HT-29 (cell line): Measurements from ENCODE around the genes FOXK1 and DAGLB.

DNA sequence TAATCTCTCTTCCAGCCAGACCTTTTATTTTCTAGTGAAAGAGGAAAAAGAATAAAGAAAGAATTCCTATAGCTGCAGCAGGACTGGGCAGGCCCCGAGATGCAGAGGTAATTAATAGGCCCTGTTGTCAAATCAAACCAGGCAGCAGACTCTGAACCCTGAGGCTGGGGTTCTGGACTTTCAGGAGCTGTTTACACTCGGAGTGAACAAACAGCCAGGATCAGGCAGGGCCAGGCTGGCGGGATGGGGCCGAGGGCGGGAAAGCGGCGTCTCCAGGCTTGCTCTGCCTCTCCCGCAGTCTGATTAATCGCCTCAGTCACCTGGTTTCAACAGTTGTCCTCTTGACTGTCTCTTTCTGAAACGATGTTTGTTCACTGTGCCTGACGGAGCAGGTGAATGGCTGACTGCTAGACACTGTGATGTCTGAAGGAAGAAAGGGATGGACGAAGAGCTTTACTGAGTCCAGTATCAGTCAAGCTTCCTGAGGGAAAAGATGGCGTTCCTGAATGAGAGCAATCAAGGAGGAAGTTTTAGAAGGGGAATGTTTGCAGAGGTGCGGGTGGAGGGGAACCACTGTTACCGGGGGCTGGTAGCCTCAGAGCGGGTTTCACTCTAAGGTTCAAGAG lies 675.3 kb upstream of the FOXK1 start:
- RAMPAGE, long total RNA = no peak

- RAMPAGE, long total RNA = no peak
These were observed 545.8 kb upstream of the FOXK1 start for GRCh38 chr7:4135876-4137023.

DNA sequence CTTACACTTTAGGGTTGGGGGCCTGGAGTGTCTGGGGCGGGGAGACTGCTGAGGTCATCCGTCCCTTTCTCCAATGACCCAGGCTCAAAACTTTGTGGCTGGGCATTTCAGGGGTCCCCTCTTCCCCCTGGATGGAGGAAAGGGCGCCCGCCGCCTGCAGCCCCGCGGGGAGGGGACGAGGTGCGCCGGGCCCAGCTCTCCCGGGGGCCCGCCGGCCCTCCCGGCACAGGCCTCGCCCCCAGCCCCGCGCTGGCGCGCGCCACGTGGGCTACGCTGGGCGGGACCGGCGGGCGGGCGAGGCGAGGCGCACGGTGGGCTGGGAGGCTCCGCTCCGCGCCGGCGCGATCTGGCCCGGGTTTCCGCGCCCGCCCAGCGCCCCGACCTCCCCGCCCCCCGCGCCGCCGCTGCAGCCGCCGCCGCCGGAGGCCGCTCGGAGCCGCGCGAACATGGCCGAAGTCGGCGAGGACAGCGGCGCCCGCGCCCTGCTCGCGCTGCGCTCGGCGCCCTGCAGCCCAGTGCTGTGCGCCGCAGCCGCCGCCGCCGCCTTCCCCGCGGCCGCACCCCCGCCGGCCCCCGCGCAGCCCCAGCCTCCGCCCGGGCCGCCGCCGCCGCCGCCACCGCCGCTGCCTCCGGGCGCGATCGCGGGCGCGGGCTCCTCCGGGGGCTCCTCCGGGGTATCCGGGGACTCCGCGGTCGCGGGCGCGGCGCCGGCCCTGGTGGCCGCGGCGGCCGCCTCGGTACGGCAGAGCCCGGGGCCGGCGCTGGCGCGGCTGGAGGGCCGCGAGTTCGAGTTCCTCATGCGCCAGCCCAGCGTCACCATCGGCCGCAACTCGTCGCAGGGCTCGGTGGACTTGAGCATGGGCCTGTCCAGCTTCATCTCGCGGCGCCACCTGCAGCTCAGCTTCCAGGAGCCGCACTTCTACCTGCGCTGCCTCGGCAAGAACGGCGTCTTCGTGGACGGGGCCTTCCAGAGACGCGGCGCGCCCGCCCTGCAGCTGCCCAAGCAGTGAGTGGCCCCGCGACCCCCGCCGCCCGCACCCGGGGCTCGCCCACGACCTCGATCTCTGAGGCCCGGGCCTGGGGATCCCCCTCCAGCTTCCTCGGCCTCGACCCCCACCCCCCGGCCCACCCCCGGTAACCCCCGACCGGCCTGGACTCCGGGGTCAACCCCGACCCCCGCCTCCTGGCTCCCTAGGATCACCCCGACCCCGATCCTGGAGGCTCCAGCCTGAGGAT lies at the start of gene FOXK1:
Gene FOXK1 (plus strand): TSS at position 433 of the 1,236 bp plus-strand sequence.
- RAMPAGE, long total RNA = no peak

DNA sequence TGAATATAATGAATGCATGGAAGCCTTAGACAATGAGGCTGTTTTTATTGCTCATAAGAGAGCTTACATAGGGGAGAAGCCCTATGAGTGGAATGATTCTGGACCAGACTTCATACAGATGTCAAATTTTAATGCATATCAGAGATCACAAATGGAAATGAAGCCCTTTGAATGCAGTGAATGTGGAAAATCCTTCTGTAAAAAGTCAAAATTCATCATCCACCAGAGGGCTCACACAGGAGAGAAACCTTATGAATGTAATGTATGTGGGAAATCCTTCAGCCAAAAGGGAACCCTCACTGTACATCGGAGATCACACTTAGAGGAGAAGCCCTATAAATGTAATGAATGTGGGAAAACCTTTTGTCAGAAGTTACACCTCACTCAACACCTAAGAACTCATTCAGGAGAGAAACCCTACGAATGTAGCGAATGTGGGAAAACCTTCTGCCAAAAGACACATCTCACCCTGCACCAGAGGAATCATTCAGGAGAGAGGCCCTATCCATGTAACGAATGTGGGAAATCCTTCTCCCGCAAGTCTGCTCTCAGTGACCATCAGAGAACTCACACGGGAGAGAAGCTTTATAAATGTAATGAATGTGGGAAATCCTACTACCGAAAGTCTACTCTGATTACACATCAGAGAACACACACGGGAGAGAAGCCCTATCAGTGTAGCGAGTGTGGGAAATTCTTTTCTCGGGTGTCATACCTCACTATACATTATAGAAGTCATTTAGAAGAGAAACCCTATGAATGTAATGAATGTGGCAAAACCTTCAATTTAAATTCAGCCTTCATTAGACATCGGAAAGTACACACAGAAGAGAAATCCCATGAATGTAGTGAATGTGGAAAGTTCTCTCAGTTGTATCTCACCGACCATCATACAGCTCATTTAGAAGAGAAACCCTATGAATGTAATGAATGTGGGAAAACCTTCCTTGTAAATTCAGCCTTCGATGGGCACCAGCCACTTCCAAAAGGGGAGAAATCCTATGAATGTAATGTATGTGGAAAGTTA lies 18.7 kb downstream of the RBAK start:
- RAMPAGE, long total RNA = no peak

GRCh38 chr7:5143062-5143624 lies 46.9 kb upstream of the WIPI2 start:
- RAMPAGE, long total RNA = no peak

- RAMPAGE, long total RNA = no peak
These were observed 22.9 kb downstream of the WIPI2 start for GRCh38 chr7:5212973-5213273.

- RAMPAGE, long total RNA = no peak
These were observed 1.3 kb upstream of the TNRC18 start for GRCh38 chr7:5424950-5425239.

DNA sequence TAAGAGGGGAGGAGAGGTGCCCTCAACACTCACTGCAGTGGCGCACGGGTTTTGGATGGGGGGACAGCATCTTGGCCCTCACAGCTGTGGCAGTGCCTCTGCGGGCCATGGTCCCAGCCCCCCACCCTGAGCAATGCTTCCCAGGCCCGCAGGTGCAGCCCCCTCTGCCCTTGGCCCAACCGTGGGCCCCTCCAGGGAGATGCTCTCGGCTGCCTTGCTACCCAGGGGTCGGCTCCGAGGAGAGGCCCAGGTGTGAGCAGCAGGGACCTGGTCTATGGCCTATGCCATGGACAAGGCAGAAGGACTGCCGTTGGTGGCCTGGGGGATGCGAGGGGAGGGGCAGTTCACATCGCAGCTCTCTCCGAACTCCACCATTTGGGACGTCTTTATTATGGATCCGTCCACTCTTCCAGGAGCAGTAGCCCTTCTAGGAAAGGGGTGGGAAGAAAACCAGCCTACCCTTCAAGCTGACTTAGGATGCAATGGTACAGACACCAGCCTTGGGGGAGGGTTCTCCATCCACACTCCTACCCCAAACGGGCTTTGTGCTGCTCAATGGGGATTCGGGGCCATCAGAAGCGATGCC lies 29.8 kb downstream of the FSCN1 start:
- RAMPAGE, long total RNA = no peak

GRCh38 chr7:5712557-5713022 lies 68.9 kb downstream of the RNF216 start:
- RAMPAGE, long total RNA = no peak

DNA sequence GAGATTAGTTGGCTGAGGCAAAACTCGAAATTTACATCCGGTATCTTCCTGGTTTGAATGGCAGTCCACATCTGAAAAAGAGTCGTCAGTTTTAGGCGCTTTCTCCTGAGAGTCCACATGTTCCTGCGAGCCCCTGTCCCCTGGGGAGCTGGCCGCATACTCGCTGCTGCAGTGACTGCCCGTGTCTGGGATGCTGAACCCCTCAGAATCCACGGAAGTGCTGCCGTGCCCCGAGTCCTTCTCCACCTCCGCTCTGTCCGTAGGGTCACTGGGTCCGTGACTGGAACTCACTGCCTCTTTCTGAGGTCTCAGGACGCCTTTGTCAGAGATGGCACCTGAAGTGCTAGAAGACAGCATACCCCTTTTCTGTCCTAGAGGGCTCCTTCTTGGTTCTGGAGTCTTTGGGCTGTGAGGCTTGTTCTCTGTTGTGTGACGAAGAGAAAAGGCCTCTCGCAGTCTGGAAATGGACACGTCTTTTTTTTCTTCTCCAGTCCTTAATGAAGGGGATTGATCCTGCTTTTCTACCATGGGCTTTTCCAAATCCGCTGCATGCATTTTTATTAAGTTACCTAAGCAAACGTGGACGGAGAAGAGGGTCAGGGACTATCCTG lies 16.7 kb upstream of the RSPH10B start:
- RAMPAGE, long total RNA = no peak

- RAMPAGE, long total RNA = no peak
These were observed 3.5 kb downstream of the AIMP2 start for GRCh38 chr7:6012372-6013216.

GRCh38 chr7:6139369-6140435 lies 35.0 kb downstream of the USP42 start:
- RAMPAGE, long total RNA = no peak

DNA sequence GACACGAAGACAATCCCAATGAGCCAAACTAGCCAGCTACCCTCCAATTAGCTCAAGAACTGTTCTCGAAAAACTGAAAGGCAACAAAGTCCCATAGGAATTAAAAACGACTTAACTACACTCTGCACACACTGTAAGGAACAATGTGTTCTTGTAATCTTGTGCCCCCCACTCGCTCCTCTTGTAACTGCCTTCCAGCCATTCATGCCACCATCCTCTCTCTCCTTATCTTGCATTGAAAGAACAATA lies 3.0 kb downstream of the CYTH3 start:
- RAMPAGE, long total RNA = no peak

DNA sequence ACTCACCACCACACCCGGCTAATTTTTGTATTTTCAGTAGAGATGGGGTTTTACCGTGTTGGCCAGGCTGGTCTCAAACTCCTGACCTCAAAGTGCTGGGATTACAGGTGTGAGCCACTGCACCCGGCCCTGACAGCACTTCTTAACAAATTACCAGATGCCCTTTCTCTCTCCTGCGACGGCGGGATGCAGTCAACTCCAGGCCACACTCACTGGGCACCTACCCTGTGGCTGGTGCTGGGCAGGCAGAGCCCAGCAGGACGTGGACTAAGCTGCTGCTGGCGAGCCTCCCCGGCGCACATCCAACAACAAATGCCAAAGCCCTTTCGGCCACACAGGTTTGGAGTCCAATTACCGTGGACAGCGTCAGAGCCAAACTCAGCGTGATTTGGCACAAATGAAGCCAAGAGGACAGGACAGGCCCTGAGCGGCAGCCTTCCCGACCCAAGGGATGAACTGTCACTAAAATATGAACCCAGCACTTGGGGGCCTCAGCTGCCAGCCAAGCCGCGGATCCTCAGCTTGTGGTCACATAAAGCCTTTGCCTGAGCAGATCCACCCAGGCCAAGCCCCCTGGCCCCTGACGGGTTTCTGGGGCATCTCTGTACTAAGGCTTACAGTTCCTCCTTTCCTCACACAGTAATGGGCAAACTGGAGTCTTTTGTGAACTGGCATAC lies 28.4 kb downstream of the DAGLB start:
- RAMPAGE, long total RNA = no peak

DNA sequence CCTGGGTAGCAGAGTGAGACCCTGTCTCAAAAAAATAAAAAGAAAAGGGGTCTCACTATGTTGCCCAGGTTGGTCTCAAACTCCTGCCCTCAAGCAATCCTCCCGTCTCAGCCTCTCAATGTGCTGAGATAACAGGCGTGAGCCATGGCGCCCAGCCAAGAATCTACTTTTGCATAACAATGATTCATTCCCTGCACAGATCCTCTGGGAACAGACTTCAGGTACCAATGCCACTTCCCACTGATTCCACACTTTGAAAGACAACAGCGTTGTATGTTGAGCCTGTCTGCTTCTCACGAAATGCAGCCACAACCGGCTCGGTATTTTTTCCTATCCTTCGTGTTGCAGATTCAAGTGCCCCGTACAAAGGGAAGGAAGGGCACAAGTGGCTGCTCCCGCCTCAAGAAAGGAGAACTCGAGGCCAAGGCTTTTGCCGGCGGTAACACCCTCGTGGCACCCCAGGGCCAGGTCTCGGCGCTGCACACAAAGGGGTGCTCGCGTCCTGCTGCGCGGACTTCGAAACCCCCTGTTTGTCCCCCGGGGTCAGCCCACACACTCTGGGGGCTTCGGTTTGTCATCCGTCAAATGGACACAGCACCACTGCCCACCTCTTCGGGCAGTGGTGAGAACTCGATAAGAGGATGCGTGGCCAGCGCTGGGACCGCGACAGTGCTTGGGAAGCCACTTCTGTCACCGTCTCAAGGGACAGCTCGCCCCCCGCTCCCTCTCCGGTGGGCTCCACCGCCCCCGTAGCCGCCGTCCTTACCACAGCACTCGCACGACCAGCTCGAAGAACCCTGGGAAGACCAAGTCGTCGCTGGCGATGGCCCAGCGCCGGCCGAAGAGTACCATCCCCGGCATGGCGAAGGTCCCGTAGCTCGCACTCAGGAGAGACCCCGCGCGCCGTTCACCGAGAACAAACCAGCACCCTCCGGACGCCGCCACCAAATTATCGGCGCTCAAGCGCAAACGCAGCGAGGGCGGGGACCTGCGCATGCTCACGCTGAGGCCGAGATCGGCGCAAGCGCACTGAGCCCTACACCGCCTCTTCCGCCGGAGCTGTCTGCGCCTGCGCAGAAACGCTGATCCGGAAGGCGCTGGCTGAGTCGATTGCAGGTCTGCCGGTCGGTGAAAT lies at the start of gene DAGLB:
Gene DAGLB (minus strand): TSS at position 973 of the 1,135 bp plus-strand sequence.
- RAMPAGE, long total RNA = no peak

DNA sequence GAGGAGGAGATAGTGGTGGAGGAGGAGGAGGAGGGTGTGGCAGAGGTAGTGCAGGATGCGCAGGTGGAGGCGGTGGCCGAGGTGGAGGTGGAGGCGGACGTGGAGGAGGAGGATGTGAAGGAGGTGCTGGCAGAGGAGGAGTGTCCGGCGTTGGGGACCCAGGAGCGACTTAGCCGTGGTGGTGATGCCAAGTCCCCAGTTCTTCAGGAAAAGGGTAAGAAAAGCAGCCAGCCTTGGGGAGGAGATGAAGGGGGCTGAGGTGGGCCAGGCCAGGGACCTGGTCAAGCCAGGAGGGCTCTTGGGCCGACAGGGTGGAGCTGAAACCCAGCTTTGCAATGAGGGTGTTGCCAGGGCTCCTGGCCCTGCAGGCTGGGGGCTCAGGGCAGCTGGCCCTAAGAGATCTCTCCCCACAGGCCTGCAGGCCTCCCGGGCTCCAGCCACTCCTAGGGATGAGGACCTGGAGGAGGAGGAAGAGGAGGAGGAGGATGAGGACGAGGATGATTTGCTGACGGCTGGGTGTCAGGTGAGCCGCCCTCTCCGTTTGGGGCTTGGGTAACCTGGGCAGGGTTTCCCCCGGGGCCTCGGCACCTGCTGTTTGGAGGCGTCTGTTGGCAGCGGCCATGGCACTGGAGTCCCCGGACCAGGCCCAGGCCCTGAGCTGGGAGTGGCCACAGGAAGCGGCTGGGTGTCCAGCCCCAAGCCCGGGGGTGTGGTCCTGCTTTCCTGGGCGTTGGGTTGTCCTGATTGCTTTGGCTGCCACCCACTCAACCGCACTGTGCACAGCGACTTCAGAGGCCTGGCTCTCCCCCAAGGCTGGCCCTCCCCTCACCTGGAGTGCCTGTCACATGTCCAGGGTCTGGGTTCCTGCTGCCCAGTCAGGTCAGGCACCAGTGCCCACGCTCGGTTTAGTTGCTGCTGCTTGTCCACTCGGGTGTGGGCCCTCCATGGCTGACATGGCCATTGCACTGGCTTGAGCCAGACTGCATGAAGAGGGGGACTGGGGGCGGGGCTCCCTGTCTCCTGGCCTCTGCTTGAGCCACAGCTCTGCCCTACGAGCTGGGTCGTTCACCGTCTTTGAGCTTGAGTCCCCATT lies 5.8 kb downstream of the ZNF316 start:
- RAMPAGE, long total RNA = no peak

GRCh38 chr7:6705830-6706268 lies 898 bp downstream of the ZNF12 start:
- RAMPAGE, long total RNA = no peak

- RAMPAGE, long total RNA = no peak
These were observed 3.1 kb upstream of the ZNF12 start for GRCh38 chr7:6709802-6710289.

- RAMPAGE, long total RNA = no peak
These were observed 29.6 kb upstream of the CCZ1B start for GRCh38 chr7:6855513-6856193.

DNA sequence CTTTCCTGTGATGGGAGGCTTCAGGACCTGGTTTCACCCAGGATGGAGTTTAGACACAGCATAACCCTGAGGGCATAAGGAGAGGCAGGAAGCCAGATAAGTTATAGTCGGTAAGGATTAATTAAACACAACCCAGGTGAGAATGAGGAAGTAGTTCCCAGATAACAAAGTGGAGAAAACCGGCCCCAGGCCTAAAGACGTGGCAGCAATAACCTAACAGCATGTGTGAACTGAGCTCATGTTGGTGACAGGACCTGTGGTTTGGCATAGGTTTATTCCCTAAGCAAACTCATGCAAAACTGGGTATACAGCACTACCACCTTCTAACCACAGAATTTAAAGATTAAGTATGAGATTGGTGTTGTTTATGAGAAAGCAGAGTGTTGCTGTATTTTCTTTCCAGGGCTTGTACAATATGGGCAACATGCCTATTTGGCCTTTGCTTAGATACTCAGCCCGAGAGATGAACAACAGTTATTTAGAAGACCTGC lies 119.4 kb downstream of the COL28A1 start:
- RAMPAGE, long total RNA = no peak